SK-MEL-5 (cell line): ENCODE measurements around the genes GPC4 and CT45A9.

DNA sequence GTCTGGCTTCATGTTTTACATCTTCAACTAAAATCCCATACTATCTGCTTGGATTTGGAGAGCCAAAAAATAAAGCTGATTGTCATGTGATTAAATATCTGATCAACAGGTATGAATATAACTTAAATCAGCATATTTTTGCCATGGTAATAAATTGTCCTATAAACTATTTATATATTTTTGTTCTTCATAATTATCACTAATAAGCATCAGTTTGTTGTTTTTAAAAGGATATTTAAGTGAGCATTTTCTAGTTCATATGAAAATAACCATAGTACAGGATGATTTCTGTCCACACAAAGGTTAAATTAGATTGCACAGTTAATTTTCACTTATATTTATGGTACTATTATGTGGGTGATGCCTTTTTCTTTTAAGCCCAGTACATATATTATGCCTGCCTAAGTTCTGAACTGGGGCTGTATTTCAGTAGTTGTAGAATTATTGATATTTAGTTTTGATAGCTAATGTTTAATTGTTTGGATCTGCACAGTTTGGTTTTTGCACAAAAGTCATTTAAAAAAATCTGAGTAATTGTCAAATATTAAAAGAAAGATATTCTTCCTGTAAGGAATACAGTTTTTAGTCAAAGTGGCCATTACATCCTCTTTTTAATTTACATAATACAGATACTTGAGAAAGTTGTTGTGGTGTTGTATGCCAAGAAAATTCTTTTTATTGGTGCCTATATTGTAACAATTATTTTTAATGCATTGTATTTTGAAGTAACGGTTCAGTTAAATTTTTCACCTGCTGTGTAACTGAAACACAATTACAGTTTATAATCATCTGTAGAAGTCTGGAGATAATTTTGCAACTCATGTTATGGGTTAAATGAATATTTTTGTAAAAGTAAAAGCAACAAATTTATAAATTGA lies 52.1 kb downstream of the STK26 start:
RAMPAGE:
- cytosol, long total RNA, result no peak
- long total RNA, result no peak
- nucleus, long total RNA, result no peak

DNA sequence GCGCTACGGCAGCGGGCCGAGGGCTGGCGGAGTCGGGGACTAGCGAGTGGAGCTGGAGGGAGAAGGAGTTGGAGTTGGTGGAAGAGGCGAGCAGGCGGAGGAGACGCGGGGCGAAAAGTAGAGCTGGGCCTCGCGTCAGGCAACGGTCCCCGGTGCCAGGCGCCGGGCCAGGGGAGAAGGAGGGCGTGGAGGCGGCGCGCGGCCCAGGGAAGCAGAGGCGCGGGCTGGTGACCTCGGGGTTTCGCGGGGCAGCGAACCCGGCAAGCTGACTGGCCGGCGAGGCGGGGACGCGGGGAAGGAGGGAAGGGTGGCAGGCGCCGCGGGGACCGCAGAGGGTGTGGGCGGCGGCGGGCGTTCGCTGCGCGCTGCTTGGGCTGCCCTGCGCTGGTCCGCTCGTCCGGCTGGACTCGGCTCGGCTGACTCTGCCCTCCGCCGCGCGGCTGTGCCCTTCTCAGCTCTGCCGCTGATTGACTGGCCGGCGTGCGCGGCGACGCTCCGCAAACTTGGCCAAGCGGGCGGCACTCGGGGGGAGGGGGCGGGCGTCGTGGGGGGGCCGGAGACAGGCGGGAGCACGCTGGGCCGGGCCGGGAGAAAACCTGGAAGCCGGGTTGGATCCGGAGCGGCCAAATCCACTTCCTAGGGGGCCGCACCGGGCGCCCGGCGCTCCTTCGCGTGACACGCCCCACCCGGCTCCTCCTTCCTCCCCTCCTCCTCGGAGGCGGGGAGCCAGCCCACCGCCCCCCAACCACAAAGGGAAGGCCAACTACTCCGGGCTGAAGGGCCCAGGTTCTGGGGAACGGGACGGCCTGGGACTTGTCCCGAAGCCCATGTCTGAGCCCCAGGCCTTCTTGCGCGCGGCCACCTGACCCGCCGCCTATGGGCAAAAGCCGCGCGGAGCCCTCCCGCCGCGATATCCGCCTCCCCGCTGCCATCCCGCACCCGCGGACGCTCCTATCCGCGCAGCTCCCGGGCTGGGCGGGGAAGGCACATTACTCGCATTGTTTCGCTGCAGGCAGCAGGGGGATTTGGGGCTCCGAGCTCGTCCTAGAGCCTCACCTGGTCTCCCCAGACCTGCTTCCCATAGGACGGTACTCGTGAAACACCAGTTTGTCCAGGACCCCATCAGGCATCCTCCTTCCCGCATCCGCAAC lies at the start of gene GPC4:
Gene GPC4, minus strand, starts transcription at position 473 of the 1,151 bp plus-strand sequence.
RAMPAGE:
- cytosol, long total RNA, result no peak
- long total RNA, result no peak
- nucleus, long total RNA, result no peak

DNA sequence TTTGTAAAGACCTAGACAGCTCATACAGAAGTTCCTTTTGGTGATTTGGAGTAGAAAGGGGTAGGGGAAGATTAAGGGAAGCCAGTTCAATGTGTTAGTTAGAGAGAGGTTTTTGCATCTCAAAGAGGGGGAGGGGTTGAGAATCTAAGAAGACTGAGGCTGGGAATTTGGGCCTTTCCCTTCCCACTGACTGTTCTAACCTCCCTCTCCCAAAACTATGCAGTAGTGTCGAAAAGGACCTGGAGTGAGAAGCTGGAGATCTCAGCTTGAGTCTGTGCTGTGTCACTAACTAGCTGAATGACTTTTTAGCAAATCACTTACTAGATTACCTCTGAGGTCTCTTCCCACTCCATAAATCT lies 55.7 kb upstream of the CCDC160 start:
RAMPAGE:
- cytosol, long total RNA, result no peak
- long total RNA, result no peak
- nucleus, long total RNA, result no peak

DNA sequence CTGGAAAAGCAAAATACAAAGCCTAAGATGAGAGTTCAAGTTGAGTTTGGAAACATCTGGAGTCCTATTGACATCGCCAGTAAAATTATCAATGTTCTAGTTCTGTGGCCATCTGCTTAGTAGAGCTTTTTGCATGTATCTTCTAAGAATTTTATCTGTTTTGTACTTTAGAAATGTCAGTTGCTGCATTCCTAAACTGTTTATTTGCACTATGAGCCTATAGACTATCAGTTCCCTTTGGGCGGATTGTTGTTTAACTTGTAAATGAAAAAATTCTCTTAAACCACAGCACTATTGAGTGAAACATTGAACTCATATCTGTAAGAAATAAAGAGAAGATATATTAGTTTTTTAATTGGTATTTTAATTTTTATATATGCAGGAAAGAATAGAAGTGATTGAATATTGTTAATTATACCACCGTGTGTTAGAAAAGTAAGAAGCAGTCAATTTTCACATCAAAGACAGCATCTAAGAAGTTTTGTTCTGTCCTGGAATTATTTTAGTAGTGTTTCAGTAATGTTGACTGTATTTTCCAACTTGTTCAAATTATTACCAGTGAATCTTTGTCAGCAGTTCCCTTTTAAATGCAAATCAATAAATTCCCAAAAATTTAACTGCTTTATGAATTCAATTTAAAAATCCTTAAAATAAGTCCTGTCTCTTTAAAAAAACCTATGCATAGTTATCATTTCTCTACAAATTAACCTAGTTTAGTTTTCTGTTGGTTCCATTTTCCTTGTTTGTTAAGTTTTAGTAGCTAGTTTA lies 40.3 kb downstream of the HPRT1 start:
RAMPAGE:
- cytosol, long total RNA, result no peak
- long total RNA, result no peak
- nucleus, long total RNA, result no peak

DNA sequence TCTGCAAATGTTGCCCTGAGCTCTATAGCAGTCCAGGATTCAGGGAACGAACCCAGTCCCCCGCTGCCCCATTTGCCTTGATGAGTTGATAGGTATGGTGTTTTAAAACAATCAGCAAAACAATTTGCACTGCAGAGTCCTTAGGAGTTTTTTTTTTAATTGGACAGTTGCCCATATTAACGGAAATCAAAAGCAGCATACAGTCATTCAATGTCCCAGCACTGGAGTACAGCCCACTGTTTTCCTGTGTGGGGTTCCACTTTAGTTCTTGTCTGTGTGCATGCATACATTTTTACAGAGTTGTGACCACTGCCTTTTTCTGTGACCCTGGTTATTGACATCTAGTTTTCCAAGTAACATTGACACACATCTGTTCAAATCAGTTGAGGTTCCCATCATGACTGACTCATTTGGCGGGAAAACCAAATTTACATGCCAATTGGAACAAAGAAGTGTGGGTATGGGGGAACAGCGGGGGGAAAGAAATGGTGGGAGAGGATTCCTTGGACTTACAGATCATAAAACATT lies 83.3 kb downstream of the HPRT1 start:
RAMPAGE:
- cytosol, long total RNA, result no peak
- long total RNA, result no peak
- nucleus, long total RNA, result no peak

DNA sequence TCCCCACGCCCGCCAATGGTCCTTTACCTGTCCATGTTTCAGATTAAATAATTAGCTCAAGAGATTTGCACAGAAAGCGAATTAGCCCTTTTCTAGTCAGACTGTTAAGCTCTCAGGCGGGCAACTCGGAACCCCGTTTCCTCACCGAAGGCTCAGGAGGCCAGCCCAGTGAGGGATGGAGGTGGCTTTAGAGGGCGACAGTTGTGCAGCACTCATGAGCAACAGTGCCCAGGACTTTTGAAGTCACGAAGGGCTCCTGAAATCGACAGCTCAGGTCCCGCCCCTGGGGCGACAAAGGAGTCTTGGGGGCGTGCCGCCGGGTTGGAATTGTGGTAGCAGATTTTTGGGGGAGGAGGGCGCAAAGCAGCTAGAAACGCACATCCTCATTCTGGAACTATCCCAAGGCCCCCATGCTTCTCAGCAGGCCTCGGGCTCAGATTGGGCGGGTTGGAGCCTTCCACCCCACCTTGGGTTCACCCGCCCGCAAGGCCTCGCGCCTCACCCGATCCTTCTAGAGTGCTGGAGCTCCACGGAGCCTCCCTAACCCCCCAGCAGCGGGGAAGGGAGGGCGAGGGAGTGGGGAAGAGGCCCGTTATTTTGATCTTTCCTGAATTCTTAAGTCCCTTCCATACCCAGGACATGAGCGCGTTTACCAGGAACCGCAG lies 85.5 kb downstream of the HPRT1 start:
RAMPAGE:
- cytosol, long total RNA, result no peak
- long total RNA, result no peak
- nucleus, long total RNA, result no peak

DNA sequence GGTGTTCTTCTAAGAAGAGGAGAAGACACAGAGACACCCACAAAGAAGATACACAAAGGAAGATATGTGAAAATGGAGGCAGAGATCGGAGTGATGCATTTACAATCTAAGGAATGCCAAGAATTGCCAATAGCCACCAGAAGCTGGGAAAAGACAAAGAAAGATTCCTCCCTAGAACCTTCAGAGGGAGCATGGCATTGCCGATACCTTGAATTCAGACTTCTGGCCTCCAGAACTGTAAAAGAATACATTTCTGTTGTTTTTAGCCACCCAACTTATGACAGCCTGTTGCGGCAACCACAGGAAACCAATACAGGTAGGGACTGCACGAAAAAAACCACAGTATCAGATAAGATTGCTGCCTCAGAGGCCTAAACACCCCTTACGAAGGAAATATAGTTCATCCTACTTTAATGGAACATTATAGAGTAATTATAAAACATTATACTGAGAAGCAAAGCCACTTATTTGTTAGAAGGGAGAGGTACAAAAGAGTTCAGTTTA lies 37.6 kb upstream of the SMIM10L2A start:
RAMPAGE:
- cytosol, long total RNA, result no peak
- long total RNA, result no peak
- nucleus, long total RNA, result no peak

DNA sequence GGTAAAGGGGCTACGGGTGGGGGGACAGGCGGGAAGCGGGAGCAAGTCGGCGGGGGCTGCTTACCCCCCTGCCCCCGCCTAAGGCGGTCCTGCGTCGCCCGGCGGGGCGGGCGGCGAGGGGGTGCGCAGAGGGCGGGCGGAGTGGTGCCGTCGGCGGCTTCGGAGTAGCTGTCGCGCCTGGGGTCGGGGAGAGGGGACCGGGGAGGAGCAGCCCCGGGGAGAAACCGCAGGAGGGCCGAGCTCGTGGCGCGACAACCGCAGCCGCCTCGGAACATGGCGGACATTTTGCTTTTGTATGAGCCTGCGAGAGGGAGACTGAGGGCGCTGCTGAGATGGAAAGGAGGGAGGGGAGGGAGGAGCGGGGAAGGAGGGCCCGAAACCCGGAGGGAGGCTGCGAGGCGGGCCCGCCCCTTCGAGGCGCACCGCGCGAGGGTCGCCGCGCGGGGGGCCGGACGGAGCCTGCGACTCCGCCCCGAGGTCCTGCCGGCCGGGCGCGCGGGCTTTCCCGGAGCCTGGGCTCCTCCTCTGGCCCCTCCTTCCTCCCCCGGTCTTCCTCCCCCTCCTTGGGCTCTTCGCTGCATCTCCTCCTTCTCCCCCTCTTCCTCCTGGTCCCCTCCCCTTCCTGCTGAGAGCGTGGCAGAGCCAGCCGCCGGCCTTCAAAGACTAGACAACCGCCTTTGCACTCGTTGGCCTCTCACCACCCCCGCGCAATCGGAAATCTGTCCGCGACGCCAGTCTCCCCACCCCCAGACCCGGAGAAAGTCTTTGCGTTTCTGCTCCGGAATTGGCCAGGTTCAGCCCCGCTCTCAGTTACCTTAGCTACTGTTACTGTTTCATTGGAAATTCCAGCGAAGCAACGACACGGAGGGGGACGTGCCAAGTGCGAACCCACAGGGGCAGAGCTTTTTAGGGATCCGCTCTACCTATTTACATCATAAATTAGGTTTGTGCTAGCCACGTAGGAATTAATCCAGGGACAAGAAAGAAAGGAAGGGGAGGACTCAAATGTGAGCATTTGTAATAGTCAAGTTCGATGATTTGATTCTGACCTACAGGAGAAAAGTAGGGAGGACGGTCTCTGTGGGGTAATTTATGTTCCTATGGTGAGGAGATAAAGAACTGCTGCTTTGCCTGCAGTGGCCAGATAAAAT lies 1.2 kb downstream of the INTS6L start:
RAMPAGE:
- cytosol, long total RNA, result no peak
- long total RNA, result no peak
- nucleus, long total RNA, result no peak

DNA sequence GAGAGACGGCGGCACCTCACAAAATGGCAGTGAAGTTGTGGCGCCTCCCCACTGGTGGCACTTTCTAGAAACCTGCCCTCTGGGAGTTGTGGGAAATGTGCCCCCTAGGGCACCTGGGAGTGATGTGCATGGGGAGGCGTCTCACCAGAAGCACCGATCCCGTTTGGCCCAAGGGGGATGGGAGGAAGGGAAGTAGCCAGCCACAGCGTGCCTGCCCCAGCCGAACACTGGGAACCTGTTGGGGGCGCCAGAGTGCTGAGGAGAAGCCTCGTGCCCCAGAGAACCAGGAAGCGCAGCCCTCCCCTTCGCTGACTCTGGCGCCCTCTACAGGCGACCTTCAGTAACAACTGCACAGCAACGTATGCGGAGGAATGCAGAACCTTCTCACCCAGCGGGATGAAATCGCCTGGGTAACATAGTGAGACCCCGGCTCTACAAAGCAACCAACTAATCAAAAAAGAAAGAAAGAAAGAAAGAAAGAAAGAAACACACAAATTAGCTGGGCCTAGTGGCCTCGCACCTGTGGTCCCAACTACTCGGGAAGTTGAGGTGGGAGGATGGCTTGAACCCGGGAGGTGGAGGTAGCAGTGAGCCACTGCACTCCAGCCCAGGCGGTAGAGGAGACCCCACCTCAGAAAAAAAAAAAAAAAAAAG lies at the start of gene CT45A9:
Gene CT45A9, minus strand, starts transcription at position 229 of the 654 bp plus-strand sequence.
RAMPAGE:
- cytosol, long total RNA, result no peak
- long total RNA, result no peak
- nucleus, long total RNA, result no peak

RAMPAGE:
- cytosol, long total RNA, result no peak
- long total RNA, result no peak
- nucleus, long total RNA, result no peak
Observed at GRCh38 chrX:136047926-136048297, 62.7 kb downstream of the SLC9A6 start.

GRCh38 chrX:136098157-136098875 lies 98.5 kb upstream of the FHL1 start:
RAMPAGE:
- cytosol, long total RNA, result no peak
- long total RNA, result no peak
- nucleus, long total RNA, result no peak

DNA sequence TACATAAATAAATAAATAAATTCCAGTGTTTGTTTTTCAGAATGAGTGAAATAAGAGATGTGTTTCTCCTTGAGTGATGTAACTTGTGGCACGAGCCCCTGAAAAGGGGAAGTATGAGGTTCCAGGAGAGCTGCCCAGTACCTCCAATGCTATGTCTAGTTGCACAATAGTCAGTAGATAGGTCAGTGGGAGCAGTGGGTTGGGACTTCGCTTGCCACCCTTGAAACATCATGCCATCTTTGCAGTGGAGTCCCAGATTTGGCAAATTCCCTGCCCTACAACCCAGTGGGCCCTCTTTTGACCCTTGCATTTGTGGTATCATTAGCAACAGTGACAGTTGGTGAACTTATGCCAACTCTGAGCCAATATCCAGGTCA lies 37.3 kb upstream of the FHL1 start:
RAMPAGE:
- cytosol, long total RNA, result no peak
- long total RNA, result no peak
- nucleus, long total RNA, result no peak

DNA sequence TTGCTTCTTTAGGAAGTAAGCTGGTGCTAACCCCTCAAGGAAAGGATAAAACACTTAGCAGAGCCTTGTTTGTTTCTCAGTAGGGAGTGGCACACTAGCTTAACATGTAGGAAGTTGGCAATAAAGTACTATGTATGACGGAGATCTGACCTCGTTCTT lies 54.2 kb downstream of the VGLL1 start:
RAMPAGE:
- cytosol, long total RNA, result no peak
- long total RNA, result no peak
- nucleus, long total RNA, result no peak

GRCh38 chrX:136652952-136653303 lies 5.0 kb downstream of the CD40LG start:
RAMPAGE:
- cytosol, long total RNA, result no peak
- long total RNA, result no peak
- nucleus, long total RNA, result no peak

DNA sequence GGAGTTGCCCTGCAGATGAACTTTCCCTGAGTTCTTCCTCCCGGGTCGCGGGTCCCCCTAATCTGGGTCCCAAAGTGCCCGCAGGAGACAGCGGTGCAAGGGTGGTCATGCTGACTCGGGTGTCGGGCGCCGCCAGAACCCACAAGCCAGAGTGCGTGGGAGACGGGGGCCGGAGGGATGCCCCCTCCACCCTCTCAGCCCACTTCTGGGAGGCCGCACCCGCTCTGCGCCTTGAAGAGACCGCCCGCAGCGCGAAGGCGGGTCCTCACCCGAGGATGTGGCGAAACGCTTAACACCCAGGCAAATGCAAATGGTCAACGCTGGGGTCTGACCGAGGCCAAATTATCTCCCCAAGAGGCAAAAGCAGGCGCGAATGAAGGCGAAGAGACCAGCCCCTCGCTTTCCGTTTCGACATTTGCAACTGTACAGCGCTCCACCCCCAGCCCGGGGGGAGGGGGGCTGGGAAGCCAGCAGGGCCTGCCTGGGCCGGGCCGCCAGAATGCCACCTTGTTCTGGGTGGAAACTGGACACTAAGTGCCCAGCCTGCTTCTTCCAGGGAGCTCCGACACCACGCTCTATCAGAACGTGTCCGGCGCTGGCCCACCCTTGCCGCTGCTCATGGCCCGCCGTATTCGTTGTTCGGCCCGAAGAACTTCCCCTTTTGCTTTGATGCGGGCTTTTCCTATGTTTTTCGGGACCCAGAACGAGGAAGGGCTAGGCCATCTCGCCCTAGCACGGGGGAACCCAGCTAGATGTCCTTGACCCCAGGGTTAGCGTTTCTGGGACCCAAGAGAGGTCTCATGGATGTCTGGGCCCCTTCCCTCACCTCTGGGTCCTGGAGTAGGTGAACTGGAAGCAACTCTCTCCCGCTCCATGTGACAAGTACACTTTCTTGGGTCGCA lies 137.6 kb upstream of the ZIC3 start:
RAMPAGE:
- cytosol, long total RNA, result no peak
- long total RNA, result no peak
- nucleus, long total RNA, result no peak

DNA sequence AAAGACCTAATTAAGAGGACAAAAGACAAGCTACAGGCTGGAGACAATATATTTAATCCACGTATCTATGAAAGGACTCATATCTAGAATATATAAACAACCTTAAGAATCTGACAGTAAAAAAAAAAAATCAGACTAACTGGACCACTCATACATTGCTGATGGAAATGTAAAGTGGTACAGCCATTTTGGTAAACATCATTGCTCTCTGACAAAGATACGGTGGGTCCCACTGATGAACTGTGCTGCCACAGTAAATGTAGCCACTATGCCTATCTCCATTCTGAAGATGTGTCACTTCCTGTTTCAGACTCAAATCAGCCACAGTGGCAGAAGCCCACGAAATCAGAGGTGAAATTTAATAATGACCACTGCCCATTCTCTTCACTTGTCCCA lies 304 bp upstream of the F9 start:
RAMPAGE:
- cytosol, long total RNA, result no peak
- long total RNA, result no peak
- nucleus, long total RNA, result no peak

DNA sequence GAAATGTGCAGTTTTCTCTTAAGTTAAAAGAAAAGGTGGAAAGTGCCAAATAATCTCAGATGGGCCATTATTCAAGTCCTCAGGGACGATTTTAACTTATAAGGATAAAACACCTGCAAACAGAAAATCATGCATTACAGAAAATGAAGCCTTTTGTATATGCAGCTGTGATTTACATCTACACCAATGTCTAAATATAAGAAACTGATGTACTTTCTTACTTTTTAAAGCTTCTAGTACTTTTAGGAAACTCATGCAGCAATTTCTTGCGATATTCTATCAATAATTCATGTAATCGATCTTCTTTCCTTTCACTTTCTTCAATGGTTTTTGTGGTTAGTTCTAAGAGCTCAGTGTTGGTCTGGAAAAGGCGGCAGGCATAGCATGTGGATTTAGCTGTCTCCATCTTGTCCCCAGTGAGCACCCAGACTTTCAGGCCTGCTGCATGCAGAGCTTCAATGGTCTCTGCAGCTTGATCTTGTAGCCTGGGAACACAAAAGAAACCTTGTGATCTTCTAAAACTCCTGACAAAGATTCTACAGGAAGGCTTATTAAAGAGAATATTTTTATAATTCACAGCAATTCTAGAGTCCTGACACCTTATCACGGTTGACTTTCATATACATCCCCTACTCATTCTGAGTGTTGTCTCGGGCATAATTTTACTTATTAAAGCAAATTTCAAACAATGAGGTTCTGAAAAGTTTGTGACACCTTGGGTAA lies 66.7 kb upstream of the MCF2 start:
RAMPAGE:
- cytosol, long total RNA, result no peak
- long total RNA, result no peak
- nucleus, long total RNA, result no peak

DNA sequence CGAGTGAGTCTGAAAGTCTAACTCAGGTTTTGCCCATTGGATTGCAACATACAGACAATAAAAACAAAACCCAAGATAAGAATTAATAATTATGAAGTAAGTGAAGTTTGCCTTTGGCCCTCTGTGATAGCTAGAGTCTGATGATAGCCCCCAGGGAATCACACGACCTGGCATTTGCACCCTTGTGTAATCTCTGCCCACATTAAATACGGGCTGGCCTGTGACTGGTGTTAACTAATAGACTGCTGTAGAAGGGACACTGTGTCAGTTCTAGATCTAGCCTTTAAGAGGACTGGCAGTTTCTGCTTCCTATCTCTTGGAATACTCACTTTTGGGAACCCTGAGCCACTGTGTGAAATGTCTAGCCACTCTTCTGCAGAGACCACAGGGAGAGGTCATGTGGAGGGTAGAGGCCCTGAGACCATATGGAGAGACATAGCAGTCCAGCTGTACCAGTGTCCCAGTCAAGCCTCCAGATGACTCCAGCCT lies 8.0 kb upstream of the CXorf66 start:
RAMPAGE:
- cytosol, long total RNA, result no peak
- long total RNA, result no peak
- nucleus, long total RNA, result no peak

DNA sequence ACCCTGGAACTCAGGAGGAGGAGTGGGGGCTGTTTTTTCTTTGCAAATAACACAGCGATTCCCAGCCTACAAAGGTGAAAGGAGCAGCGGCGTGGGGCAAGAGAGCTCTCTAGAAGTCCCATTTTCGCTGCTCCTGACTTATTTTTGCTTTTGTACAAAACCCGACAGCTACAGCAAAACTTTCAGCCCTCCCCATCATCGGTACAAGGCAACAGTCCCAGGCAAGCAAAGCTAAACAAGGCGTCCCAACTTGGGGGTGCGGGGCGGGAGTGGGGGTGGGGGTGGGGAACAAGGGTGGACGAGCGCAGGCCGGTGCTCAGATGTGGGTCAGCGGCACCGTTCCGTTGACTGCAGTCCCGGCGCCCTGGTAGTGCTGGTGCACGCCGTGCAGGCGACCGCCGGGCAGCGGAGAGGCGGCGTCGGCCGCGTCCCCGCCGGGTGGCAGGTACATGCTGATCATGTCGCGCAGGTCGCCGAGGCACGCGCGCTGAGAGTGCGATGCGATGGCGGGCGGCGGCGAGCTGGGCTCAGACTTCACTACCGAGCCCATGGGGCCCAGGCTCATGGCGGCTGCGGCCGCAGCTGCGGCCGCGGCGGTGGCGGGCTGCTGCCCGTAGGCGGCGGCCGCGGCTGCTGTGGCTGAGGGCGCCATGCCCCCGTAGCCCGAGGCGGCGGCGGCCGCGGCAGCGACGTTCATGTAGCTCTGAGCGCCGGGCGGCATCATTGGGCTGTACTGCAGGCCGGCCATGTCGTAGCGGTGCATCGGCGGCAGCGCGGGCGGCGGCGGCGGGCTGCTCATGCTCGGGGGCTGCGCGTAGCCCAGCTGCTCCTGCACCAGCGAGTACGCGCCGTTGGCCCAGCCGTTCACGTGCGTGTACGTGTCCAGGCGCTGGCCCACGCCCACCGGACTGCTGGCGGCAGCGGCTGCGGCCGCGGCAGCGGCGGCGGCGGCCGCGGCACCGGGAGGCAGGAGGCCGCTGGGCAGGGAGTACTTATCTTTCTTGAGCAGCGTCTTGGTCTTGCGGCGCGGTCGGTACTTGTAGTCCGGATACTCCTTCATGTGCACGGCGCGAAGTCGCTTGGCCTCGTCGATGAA lies 1.1 kb downstream of the SOX3 start:
RAMPAGE:
- cytosol, long total RNA, result no peak
- long total RNA, result no peak
- nucleus, long total RNA, result no peak

DNA sequence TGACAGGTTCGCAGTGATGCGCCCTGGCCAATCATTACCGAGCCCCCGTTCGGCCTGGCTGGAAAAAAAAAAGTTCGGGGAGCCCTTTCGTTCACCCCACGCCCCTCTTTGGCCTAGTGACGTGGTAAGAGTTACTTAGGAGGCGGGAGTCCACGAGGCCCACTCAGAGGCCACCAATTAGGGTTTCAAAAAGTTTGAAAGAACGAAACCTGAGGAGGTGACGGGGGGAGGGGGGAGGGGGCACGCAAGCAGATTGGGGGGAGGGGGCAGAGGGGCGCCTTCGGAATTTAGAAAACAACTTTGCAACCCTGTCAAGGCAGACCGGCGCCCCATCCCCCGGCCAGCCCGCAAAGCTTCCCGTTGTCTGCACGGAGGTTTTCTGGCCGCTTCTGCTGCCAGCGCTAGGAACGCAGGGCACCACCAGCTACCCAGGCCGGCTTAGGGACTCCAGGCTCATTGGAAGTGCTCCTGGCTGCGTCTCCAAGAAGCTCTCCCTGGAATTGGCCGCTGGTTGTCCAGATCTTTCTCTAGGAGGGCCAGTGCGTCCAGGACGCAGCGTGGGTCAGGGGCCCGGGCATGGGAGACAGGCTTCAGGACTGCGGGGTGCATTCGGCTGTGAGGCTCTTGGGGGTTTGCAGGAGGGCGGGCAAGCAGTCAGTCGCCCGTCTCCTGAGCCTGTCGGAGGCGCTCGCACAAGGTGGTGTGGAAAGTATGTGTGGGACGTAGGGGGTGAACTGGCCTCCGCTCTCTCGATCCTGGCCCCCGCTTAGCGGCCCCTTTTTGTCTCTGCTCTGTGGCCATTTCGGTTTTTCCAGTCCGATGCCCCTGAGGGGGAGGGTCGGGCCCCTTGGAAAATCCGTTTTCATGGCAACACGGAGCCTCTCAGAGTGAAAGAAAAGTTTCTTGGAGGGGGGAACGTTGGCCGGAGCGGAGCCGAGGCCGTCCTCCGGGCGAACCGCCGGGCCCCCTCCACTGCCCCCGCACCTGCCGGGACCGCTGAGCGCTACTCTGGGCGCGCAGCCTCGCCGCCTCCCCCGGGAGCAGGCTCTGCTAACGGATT lies 622 bp upstream of the SOX3 start:
RAMPAGE:
- cytosol, long total RNA, result no peak
- long total RNA, result no peak
- nucleus, long total RNA, result no peak